Hematopoietic multipotent progenitor cell (in vitro differentiated cells): ENCODE data around the genes THOC3 and PFN3.

DNA sequence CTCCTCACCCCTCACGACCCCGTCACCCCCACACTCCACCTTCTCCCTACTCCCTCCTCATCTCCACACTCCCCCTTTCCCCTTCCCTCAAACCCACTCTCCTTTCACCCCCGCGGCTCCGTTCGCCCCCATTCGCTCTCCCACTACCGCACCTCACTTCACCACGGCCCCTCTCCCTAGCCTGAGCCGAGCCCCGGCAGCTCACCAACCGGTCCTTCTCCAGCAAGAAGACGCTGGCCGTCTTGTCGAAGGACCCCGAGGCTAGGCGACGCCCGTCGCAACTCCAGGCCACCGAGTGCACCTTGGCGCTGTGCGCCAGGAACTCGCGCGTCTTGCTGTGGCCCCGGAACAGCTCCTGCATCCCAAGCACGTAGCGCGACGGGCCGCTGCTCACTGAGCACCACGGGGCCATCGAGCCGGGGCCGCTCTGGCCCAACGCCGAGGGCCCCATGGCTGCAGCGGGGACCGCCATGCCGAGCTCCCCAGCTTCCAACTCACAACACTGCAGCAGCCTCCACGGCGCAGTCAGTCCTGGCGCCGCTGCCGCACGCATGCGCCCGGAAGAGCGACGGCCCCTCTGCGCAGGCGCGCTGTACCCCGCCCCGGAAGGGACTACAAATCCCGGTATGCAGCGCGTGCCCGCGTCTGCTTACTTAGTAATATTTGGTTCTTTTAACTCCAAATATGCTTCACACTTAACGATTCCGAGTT lies at the start of gene THOC3:
Gene THOC3 (minus strand): TSS at position 579 of the 711 bp plus-strand sequence.
- CAGE, long polyA plus RNA, result no peak

GRCh38 chr5:176397499-176398230 lies 9.1 kb downstream of the HIGD2A start:
- CAGE, long polyA plus RNA, result no peak

DNA sequence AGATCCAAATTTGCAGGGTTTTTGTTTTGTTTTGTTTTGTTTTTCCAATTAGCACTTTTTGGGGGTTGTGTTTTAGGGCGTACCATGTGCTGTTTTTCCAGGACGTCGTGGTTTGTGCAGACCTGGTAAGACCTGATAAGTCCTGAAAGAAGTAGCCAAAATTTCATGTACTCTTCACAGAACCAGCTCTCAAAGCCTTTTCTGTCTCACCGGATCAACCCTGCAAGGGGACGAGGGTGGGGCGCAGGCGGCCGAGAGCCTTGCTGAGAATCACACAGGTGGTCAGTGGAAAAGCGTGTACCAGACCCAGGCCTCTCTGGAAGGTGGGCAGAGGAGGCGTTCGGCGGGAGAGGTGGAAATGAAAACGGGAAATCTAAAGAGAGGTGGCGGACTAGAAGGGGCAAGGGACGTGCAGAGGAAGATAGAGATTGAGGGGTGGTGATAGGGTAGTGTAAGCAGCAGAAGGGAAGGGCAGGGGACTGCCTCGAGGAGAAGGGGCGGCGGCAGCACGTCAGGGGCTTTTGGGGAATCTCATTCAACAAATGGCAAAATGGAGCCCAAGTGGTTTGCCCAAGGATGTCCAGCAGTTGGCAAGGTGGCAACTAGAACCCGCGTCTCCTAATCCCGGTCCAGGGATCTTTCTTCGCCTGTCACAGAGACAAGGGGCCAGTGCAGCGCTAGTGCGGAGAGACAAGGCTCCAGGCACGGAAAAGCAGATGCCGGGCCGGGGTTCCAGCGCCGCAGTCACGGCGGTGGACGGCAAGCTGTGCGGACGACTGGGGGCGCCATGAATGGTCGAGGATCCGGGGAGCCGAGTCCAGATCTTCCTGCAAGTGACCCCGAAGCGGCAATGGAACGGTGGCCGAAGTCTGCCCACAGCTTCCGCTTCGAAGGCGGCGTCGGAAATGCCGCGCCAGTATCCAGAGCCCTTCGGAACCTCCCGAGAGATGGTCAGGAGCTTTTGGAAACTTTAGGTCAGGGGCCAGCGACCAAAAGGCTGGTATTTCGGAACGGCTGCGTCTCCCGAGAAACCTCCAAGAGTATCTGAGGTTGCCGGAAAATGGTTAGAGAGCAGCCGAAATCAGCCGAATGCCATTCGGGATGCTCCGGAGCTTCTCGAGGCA lies 869 bp upstream of the FAF2 start:
- CAGE, long polyA plus RNA, result no peak

- CAGE, long polyA plus RNA, result no peak
Observed at GRCh38 chr5:176540723-176541126, 3.5 kb upstream of the RNF44 start.

GRCh38 chr5:176543759-176544385 lies 5.3 kb upstream of the CDHR2 start:
- CAGE, long polyA plus RNA, result no peak

- CAGE, long polyA plus RNA, result no peak
Observed at GRCh38 chr5:176545590-176546275, 3.4 kb upstream of the CDHR2 start.

DNA sequence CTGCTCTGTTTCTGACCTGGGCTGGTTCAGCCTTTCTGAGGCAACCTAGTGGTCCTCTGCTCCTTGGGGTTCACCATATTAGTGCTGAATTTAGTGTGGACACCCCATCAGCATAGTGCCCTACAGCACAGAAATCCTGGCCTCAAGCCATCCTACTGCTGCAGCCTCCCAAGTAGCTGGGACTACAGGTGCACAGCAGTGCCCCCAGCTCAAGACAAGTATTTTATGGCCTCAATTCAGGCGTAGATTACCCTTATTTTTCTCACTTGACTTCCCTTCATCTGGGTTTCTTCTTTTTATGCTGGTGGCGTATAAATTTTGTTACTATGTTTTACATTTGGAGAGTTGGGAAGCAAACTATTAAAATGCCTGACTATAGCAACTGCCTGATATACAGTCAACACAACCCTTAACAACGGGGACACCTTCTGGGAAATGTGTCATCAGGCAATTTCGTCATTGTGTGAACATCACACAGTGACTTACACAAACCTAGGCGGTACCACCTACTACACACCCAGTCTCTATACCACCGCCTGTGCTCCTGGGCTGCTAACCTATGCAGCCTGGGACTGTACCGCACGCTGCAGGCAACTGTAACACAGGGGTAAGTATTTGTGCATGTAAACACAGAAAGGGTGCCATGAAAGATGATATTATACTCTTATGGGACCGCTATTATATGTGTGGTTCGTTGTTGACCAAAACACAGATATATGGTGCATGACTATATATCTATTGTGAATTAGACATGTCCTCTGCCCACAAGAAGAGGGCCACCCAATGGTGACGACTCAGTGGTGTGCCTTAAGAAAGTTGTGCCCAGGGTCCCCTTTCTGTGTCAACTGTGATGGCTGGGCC lies 1.4 kb upstream of the CDHR2 start:
- CAGE, long polyA plus RNA, result no peak

DNA sequence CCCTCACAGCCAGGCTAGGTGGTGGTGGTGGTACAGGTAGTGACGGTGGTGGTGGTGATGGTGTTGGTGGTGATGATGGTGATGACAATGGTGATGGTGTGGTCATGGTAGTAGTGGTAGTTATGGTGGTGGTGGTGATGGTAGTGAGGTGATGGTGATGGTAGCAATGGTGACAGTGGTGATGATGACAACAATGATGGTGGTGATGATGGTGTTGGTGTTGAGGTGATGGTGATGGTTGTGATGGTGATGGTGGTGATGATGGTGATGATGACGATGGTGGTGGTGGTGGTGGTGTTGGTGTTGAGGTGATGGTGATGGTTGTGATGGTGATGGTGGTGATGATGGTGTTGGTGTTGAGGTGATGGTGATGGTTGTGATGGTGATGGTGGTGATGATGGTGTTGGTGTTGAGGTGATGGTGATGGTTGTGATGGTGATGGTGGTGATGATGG lies 18.4 kb downstream of the GPRIN1 start:
- CAGE, long polyA plus RNA, result no peak

DNA sequence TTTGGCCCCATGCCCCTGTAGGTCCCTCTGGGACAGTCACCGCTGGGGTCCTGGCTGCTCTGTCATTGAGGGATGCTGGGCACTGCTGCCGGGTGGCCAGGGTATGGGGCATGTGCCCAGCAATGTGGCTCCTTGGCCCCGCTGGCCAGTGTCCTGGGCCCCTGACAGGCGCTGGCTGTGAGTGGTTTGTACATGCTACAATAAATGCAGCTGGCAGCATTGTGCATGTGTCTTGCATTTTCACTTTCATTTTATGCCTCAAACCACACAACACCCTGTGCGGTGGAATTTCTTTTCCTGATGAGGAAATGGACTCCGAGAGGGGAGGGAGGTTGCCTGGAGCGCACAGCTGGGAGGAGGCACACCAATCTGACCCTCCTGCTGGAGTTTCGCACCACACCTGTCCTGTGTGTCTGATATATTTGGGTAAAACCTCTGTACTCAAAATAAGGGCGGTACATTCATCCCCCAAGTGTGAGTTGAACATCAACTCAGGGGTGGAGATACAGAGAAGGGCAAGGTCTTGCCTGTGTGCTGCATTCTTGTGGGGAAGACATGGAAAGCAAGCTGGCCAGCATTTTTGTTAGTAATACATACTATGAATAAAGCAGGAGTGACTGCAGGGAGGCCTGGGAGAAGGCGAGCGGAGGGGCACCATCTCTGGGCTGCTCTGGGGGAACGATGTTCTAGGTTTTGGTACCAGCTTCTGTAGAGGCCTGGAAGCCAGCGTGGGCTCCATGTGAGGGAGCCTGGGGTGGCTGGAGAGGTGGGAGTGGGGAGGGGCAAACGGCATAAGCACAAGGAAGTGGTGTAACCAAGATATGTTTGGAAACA lies 11.8 kb downstream of the TSPAN17 start:
- CAGE, long polyA plus RNA, result no peak

- CAGE, long polyA plus RNA, result no peak
Observed at GRCh38 chr5:177131411-177131591, 2.3 kb upstream of the NSD1 start.

DNA sequence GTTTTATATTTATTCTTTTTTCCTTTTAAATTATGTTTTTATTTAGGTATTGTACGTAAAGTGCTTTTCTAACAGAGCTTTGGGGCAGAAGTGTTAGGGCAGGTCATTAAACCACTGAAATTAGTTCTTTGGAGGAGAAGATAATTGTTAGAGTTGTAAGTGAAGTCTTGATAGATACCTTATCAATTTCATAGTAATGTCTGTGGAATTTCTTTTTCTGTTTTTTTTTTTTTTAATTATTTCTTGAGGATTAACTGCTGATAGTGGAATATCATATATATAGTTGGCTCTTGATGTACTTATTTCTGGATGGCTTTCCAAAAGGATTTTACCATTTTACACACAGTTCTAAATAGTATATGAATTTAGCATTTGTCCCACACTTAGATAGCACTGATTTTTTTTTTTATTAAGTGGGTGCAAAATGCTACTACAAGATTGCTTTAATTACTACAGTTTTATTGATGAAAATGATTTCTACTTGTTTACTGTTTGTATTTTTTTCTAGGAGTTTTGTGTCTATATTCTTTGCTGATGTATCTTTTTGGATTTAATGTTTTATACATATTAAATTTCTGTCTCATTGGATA lies 19.5 kb downstream of the NSD1 start:
- CAGE, long polyA plus RNA, result no peak

GRCh38 chr5:177211043-177211564 lies 77.5 kb downstream of the NSD1 start:
- CAGE, long polyA plus RNA, result no peak

DNA sequence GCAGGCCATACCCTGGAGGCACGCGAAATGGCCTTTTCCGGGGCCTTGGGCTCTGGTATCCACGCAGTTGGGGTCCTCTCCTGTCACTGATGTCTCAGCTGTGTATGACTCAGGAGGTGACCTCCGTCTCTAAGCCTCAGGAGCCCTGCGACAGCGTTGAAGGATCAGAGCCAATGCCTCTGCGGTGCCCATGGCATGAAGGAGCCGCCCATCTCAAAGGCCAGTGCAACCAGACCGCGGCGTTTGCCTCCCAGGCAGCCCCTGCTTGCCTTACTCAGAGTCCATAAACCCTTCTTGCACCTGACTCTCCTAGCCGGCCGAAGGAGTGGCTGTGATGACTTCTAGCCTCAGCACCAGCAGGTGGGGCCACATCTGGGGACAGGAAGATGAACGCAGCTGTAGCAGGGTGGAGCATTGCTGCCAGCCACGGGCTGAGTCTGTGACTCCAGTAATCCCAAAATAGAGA lies 1.1 kb upstream of the MXD3 start:
- CAGE, long polyA plus RNA, result no peak

DNA sequence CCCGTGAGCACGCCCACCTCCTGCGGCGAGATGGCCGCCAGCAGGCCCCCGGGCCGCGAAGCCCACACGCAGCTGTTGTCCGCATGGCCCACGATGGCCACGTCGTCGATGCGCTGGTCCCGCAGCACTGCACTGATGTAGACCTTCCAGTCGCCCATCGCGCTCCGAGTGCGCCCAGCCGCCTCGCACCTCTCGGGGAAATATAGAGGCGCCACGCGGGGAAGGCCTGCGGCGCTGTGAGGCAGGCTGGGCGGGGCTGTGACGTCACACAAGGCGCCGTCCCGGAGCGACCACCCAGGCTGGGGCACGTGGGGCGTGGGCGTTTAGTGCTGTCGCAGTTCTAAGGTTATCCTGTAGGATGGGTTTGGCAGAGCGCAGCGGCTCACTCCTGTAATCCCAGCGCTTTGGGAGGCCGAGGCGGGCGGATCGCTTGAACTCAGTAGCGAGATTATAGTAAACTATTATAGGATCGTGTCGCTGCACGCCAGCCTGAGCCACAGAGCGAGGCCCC lies at the start of gene PFN3:
Gene PFN3 (minus strand): TSS at position 243 of the 511 bp plus-strand sequence.
- CAGE, long polyA plus RNA, result no peak

GRCh38 chr5:177420396-177420815 lies 6.1 kb upstream of the GRK6 start:
- CAGE, long polyA plus RNA, result no peak

- CAGE, long polyA plus RNA, result no peak
Observed at GRCh38 chr5:177440002-177441294, 6.2 kb upstream of the PRR7 start.

GRCh38 chr5:177456128-177456795 lies 9.6 kb downstream of the PRR7 start:
- CAGE, long polyA plus RNA, result no peak

DNA sequence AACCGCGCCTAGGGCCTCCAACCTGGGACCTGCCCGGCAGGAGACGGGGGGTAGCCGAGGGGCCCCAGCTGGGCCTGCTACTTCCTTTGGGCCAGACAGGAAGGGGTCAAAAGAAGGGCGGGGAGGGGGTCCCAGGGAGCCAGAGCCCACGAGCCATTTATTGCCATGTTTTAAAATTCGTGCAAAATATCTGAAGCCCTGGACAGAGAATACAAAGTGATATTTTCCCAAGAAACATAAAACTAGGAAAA lies 10.1 kb downstream of the PRR7 start:
- CAGE, long polyA plus RNA, result no peak

- CAGE, long polyA plus RNA, result no peak
Observed at GRCh38 chr5:177689034-177689428, 89.1 kb downstream of the B4GALT7 start.

GRCh38 chr5:178068067-178068789 lies 45.1 kb upstream of the N4BP3 start:
- CAGE, long polyA plus RNA, result no peak